Measurements from ENCODE around the gene FDXACB1.

GRCh38 chr11:111352994-111354034, 25.8 kb downstream of the POU2AF1 start:
- RRBS: no CpG with 5 or more reads among the region's 9 CpGs

- RRBS: no CpG with 5 or more reads among the region's 20 CpGs
These were observed 913 bp upstream of the POU2AF1 start for GRCh38 chr11:111379608-111380768.

GRCh38 chr11:111416181-111416891, 37.3 kb upstream of the POU2AF1 start:
- RRBS: no CpG with 5 or more reads among the region's 14 CpGs

GRCh38 chr11:111439028-111439500, 60.0 kb upstream of the POU2AF1 start:
- RRBS: no CpG with 5 or more reads among the region's 7 CpGs

GRCh38 chr11:111539151-111540135, 1.1 kb upstream of the LAYN start:
- RRBS: no CpG with 5 or more reads among the region's 10 CpGs

DNA sequence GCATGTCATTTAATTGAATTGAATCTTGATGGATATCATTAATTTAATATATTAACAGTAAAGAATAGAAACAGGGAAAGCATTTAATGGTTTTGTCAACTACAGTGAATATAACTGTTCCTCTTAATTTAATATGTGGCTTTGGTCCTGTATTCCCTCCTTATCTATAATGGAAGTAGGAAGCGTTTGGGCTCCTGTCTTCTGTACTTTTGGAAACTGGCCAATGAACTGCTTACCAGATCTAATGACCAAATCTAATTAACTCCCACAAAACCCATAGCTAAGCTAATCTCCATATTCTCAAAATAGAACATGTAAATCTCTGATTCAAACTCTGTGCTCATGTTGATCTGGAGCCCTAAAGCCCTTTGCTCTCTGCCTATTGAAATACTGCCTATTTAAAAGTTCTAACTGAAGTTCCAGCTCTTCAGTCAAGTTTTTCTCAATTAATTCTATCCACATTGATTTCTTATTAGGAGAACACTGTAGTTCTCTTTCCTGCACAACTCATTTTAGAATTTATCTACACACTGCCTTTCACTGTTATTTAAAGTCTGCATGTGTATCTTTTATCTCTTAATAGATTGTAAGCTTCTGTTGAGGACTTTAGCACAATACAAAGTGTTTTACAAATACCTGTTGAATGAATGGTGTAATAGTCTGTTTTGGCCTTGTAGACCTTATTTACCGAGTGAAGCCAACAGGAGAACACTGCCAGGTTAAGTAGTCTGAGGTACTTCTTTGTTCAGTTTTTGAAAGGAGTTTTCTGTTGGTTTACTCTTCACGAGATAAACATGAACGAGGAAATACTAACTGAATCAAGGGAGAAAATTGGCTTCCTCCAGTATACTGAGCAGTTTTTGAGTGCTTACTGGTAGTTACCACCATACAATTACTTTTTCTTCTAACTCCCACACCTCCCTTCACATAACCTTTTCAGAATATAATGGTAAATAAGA, 30.8 kb downstream of the SIK2 start:
- RRBS: no CpG with 5 or more reads among the region's 4 CpGs

GRCh38 chr11:111662738-111663372, 60.6 kb downstream of the SIK2 start:
- RRBS: no CpG with 5 or more reads among the region's 6 CpGs

DNA sequence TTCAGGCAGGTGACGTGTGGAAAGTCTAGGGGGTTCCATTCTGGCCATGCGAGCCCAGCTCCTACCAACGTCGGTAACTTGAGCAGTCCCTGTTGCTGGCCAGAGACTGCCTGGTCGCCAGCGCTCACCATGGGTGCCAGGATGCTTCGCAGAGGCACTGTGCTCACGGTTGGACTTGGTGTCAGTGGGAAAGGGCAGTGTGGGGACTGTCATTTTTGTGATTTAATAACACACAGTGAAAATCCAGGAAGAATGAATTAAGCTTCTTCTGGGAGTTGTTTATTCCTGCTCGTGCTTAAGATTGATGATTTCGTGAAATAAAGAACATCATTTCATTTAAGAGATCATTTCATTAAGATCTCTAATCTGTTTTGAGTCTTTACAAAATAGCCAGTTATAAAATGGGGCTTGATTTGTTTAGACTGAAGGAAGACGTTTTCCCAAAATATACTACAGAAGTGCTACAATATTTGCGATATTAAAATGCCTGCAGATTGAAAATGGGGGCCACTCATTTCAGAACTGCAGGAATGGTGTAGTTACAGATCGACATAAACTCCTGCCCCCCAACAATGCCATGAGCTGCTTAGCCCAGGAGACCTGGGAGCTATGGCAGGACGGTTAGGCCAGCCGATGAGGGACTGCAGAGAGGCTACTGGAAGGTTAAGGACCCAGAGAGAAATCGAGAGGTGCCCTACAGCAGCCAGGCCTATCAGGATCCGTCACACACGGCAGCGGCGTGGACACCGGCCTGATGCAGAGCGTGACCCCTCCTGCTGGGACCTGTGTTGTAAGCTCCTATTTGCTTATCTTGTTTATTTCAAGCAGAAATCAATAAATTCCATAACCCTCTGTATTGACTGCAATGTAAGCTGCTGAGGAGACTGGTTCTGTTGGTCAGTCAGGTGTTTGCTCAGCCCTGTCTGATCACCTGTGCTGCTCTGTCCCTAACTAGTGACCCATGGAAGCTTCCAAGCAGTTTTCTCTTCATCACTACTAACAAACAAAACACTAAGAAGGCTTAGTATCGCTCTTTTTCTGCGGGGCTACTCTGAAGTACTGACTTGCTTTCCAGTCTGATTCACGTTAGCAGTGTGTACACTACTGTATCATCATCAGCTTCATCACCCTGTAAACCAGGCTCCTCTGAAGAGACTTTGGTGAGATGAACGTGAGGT, 40.1 kb downstream of the PPP2R1B start:
- RRBS: no CpG with 5 or more reads among the region's 26 CpGs

DNA sequence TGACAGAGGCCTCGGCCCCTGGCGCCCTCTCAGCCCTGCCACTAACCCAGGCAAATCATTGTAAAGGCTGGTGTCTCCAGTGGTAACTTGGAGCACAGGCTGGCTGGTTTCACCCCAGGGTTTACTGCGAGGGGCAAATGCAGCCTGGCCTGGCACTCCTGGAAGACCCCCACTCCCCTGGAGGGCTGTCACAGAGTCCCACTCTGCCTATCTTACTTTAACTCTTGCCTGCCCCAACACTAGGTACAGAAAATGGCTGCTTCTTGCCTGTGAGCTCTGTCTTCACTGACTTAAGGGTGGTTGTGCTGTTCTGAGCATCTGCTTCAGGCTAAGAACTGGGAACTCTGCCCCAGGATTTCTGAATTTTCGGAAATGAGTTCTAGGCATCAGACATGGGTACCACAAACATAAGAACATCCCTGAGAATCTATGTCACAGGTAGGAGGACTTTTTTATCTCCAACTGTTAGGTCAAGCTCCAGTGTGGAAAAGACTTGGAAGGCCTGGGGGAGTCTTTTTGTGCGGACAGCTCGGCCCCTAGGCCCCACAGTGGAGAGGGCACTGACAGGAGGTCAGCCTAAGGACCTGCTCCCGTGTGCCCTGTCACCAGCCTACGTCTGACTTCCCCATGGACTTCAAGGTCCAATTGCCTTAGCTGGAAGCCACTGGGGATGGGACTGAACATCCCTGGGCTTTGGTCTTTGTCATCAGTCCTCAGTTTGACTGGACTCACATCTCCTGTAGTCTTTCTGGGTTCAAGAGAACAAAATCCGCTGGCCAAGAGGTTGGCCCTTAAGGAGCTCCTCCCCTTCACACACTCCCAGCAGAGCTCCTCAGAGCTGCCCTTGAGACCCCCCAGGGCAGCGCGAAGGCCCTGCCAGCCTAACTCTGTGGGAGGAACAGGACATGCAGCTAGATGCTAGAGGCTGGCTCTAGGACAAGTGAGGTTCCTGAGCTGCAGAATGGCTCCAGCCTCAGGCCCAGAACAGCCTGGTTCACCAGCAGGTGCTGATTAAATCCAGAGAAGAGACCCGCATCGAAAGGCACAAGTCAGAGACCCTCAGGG, 31.9 kb downstream of the PPP2R1B start:
- RRBS: no CpG with 5 or more reads among the region's 13 CpGs

DNA sequence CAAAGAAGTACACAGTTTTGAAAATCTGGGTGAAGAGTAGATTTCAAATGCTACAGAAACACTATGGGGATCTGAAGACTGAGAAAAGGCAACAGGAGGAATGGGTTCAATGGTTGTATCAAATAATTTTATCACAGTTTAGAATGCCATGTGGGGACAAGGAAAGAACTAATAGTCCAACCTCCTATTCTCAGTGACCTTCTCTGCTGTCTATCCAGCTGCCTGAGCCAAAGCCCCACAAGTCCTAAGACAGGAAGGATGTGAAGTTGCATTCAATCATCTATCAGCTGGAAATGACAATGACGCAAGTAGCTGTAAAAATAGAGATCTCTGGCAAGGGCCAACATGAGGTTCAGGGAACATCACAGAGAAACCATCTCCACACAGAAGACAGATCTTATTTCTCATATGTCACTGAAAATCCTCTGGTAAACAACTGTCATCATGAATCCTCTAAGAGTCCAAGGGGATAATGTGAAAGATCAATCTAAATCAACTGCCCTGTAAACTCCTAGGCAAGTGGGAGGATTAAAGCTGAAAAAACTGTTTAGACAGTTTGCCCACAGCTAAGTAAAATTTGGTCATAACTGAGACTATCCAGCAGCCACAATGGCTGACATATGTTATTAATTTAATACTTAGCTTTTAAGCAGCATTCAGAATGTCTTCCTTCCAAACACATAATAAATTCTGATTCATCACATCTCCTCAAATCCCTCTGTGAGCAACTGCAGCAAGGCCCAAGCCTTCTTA, 52.2 kb downstream of the ALG9 start:
- RRBS: no CpG with 5 or more reads among the region's 1 CpG

- RRBS: 2% methylated on average over 7 of the region's 59 CpGs
These were observed at the start of gene FDXACB1 for GRCh38 chr11:111878744-111879679. Gene FDXACB1 (minus strand): TSS chr11:111879165.

DNA sequence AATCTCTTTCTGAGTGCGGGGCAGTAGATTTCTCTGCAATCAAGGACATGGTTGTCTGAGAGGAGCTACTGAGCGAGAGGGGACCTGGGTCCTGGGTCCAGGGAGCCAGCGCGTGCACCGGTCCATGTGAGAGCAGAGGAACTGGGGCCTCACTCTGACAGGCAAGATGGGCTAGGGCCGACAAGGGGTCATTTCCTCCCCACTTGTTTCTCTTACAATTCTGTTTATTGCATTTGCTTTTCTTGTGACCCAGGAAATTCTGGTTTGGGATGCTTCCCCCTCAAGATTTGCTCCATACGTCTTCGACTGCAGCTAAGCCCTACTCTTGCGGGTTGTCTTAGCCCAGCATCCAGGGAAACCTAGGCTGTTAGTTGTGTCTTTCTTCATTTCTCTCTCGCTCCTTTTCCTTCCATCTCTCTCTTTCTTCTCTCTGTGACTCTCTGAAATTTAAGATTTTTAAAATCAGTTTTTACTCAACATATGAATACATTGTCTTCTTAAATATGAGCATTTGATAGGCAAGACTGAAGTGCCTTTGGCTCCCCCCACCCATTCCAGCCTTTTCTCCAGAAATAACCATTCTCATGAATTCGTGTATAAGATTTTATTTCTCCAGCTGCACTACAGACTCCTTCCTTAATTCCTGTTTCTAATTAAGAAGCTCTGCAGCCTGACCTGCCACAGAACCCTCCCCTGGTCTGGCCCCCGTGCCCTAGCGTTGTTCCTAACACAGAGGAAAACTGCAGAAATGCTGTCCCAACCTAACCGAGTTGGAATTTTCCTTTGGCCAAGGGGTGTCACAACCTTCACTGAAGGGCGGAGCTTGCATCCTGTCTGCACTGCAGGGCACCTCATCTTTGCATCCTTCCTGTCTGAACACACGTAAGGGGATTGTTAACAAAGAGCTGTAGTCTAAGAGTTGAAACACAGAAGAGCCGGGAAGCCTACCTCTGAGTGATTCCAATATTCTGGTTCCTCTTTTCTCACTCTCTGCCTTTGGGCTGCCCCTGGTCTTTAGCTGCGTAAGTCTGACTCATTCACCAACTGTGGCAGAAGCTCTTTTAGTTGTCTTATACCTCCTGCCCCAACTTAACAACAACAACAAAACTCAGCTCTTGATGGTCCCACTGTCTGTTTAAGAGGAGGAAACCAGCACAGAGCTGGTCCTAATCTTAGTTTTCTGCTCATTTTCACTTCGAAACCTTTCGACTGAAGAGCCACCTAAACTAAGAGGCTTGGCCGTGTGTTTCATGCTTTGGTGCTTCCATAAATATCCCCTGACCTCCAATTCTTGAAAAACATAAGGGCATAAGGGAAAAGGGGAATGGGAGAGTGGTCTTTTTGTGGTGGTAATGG, 1.4 kb downstream of the DIXDC1 start:
- RRBS: no CpG with 5 or more reads among the region's 21 CpGs

DNA sequence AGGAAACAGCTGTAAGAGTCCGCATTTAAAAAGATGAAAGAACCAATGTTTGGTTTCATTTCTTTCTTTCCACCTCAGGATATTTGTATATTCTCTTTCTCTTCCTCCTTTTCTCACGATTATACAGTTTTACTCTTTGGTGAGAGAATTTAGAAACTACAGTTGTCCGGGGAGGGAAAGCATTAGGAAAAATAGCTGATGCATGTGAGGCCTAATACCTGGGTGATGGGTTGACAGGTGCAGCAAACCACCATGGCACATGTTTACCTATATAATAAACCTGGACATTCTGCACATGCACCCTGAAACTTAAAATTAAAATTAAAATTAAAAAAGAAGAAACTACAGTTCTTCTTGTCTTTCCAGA, 23.0 kb downstream of the PIH1D2 start:
- RRBS: no CpG with 5 or more reads among the region's 3 CpGs

DNA sequence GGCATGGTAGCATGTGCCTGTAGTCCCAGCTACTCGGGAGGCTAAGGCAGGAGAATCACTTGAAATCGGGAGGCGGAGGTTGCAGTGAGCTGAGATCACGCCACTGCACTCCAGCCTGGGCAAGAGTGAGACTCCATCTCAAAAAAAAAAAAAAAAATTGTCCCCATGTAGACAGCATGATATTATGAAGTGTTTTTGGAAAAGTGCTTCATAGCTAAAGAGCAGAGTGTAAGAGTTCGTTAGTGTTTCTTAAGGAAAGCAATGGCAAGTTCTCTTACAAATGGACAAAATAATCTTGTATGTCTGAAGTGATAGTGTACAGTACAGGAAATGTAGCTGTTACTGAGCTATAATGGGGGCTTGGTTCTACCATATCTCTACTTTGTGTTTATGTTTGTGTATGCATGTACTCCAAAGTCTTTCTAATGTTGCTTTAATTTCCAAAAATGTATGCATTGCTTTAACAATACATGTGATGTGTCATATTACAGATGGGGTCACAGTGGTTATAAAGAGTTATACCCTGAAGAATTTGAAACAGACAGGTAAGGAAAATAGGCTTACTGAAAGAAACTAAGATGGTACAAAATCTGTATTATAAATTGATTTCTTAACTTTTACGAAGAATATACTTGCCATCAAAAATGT, 4.9 kb downstream of the TIMM8B start:
- RRBS: no CpG with 5 or more reads among the region's 6 CpGs

DNA sequence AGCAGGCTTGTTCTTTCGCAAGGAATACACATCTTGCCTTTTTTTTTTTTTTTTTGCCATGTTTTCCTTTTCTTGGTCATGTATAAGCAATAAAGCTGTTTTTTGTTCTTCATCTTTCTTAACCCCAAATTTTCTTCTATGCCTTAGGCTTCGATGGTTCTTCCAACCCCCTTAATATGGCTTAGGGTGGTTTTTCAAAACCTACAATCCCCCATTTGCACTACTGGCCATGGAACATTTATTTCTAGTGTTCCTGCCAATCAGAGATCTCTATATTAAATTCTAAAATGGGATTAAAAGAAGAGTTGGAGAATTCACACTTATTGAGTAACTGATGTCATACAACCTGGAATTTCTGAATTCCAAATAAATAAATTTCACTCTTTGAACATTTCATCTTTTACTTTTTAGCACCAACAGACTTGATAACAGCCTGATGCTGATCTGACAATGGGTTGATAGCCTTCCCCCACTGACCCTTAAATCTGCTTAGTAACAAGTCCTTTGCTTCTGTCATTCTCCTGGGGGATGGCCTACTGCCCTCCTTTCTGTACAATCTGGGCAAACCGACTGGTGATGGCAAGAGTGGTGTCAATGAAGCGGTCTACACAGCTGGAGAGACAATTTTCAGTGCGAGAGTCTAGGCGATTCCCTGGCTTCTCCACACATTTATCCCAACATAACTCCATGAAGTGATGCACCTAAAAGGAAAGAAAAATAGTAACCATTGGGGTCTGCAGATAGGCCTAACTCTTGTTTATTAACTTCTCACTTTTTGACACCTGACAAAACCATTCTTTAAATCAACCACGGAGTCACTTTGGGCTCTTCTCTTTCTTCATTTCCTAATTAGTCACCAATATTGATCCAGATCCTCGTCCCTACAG, 1.6 kb downstream of the TIMM8B start:
- RRBS: no CpG with 5 or more reads among the region's 8 CpGs

- RRBS: no CpG with 5 or more reads among the region's 4 CpGs
These were observed 12.0 kb downstream of the IL18 start for GRCh38 chr11:112151542-112152734.

DNA sequence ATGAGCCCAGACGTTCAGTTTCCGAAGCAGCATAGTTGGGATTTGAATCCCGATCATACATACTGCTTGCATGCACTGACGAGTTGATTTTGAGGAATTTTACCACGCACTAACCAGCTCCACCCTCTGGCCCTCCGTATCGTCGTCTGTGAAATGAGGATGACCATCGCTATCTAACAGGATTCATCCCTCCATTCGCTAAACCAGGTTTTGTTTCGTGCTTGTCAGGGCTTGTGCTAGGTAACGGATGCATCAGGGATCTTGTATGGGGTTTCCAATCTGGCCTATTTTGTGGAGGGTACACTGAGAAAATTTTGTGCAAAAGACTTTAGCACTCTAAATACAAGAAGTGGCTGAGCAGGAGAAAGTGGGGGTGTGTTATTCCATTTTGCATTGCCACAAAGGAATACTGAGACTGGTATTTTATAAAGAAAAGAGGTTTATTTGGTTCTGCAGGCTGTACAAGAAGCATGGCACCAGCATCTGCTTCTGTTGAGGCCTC, 898 bp downstream of the PTS start:
- RRBS: no CpG with 5 or more reads among the region's 12 CpGs

- RRBS: no CpG with 5 or more reads among the region's 4 CpGs
These were observed 11.0 kb downstream of the PTS start for GRCh38 chr11:112237270-112237593.

DNA sequence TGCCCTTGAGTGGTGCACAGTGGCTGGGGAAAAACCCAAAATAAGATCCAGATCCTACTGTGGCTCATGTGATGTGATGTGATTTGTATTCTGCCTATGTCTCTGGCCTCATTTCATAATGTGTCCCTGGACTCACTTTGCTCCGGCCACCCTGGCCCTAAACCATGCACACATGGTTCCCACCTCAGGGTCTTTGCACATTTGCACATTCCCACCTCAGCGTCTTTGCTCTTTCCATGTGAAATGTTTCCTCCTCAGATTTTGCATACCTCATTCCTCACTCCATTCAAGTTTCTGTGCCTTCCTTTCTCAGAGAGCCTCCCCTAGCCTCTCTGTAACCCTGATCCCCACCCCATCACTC, 208.0 kb upstream of the PLET1 start:
- RRBS: no CpG with 5 or more reads among the region's 2 CpGs

DNA sequence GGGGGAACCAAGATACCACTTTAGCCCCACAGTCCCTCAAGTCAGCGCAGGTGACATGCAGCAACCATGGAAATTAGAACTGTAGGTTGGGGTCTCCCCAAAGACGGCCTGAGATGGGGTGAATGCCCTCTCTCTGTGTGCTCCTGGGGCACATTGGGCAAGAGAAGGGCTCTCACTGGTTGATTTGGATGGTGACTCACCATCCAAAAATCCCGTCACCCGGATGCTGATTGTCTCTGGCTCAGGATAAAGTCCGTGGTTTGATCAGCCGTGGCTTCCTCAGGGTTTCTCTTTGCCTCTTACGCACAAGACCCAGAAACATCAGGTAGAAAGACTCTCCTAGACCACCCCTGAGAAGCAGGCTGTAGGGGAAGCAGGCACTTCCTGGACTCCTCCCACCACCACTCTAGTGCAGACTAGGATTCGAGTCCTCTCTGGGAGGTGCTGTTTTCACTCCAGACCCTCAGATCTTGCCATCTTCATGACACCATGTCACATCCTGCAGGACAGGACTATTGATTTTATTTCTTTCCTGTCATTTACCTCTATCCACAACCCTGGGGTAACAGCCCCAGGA, 176.1 kb upstream of the NCAM1 start:
- RRBS: no CpG with 5 or more reads among the region's 8 CpGs

All from HCT116 (cell line).